Measurements from ENCODE around the genes RNF145, FABP6 and GABRG2.

DNA sequence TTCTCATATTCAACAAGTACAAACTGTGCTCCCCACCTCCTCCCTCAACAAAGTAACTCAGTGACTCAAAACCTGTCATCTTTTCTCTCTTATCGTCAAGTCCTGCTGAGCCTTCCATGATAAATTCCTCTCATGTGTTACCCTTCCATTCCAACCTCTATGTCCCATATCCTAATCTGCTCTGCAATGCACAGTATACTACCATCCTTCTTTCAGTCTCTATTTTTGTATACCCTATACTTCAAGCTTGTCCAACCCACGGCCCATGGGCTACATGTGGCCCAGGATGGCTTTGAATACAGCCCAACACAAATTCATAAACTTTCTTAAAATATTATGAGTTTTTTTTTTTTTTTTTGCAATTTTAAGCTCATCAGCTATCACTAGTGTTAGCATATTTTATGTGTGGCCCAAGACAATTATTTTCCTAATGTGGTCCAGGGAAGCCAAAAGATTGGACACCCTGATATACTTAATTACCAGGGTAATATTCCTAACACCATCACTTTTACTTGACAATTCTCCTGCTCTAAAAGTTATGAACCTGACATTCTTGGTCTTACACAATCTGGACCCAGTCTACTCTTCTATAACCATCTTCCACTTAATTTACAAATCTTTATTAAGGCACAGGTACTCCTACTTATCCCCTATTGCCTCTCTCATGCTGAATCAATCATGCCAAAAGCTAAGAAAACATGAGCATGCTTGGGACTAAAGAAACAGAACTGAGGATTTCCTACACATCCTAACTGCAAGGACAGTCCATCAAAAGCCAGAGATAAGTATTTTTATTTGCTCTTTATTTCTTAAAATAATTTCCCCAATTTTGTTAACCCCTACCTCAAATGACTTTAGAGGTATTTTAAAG lies 13.2 kb downstream of the RNF145 start:
- RRBS: no CpG with 5 or more reads among the region's 2 CpGs

GRCh38 chr5:159209488-159210142 lies at the start of gene RNF145:
TSS of gene RNF145 (minus strand) at chr5:159209553.
- RRBS: 5% methylated on average over 4 of the region's 57 CpGs

DNA sequence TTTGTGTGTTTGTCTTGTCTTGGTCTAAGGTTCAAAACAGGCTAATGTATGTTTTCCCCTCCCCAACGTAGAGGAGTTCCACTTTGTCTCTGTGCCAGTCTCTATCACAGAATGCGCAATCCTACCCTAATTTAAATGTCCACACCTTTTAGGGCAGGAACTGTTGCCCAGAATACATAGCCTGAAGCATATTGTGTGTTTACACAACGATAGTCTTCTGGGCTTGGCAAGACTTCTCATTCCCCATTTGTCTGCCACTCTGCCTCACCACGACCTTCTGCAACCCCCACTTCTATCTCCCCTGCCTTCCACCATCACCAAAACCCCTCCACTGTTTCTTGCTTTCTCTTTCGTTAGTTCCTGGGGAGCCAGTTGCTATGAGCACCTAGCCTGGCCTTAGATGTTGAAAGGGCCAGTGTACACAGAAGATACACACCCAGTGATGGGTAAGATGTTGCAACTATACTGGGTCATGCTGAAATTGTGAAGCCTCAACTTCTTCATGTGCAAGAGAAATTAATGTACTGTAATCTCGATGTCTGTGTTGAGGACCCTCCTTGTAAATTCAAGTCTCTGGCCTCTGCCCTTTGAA lies 886 bp upstream of the RNF145 start:
- RRBS: no CpG with 5 or more reads among the region's 6 CpGs

DNA sequence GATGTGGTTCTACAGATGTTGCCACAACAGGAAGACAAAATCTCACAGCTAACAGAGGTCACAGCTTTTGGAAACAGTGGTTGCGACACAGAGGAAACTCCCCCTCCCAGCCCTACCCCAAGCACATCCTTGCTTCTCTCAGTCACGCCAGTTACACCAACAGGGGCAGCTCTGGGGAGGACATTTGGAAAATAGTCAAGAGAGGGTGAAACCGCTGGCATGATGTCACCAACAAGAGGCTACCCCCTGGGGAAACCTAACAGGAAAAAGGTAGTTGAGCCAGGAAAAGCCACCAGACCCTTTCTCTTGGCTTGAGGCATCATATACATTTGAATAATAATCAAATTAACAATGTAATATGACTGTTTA lies 82.1 kb upstream of the IL12B start:
- RRBS: no CpG with 5 or more reads among the region's 3 CpGs

DNA sequence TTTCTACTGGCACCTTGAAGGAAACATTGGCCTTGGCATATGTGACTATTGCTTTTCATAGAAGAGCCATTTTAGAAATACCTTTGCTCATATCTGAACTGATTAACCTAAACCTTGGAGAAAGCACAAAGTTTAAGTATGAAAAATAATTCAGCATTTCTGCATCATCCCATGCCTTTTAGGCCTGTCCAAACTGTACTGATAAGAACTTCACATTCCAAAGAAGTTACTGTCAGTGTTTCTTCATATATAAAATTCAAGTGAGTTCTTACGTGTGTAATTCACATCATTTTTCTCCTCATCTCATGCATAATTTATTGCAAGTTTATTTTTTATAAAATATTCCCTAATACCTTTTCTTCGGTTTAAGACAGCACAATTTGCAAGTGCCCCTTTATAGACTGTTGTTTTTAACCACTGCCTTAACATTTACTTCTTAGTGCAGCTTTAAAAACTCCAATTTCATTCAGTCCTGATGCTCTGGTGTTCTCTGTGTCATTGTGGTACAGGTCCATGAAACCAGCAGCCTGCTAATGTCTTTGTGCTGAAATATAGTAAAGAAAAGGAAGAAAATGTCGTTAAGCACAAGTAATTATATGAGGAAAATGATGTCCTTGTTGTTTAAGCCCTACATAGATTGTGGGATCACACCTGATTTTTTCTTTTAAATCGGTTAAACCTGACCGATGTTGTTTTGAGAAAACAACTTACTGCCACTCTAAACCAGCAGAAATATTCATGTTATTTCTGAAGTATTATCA lies 41.4 kb downstream of the PWWP2A start:
- RRBS: no CpG with 5 or more reads among the region's 5 CpGs

DNA sequence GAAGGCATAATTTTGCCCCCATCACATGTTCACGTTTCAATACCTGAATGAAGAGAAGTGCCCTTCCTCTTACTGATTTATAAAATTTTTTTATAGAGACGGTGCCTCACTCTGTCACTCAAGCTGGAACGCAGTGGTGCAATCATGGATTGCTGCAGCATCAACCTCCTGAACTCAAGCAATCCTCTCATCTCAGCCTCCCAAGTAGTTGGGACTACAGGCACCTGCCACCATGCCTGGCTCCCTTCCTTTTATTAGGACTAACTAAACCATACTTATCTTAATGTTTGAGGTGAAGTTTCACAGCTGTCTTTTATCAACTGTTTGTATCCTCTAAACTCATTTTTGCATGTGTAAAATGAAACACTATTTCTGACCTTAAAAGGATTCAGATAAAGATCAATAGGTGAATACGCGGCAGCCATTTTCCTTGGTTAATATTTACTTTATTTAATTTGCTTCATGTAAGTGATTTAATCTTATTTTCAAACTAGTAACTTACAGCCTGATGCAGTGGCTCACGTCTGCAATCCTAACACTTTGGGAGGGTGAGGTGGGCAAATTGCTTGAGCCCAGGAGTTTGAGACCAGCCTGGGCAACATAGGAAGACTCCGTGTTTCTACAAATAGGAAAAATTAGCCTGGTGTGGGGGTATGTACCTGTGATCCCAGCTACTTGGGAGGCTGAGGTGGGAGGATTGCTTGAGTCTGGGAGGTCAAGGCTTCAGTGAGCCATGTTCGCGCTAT lies 22.5 kb downstream of the PWWP2A start:
- RRBS: no CpG with 5 or more reads among the region's 9 CpGs

GRCh38 chr5:160197175-160198272 lies 31.8 kb upstream of the FABP6 start:
- RRBS: no CpG with 5 or more reads among the region's 14 CpGs

GRCh38 chr5:160229032-160229593 lies at the start of gene FABP6:
TSS of gene FABP6 (plus strand) at chr5:160229506.
- RRBS: no CpG with 5 or more reads among the region's 7 CpGs

- RRBS: no CpG with 5 or more reads among the region's 15 CpGs
These were observed 31.5 kb downstream of the FABP6 start for GRCh38 chr5:160260691-160261395.

DNA sequence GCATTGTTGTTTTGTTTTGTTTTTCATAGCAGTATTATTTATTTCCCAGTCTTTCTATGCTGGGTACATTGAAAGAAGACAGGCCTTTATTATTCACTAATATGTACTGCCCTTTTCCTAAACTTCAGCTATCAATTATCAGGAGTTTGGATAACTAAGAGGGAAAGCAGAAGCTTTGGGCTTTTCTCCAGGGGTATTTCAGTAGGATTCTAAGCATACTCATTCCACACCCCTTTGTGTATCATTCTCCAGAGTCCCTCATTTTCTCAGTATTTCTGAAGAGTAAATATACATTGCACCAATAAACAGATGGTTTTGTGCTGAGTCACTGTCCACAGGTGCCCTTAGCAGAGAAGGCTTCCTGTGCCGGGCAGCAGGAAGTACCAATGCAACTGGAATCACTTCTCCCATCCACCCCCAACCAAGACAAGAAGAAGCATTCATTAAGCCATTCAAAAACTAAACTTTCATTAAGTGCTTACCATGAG lies 3.5 kb upstream of the CCNJL start:
- RRBS: no CpG with 5 or more reads among the region's 1 CpG

DNA sequence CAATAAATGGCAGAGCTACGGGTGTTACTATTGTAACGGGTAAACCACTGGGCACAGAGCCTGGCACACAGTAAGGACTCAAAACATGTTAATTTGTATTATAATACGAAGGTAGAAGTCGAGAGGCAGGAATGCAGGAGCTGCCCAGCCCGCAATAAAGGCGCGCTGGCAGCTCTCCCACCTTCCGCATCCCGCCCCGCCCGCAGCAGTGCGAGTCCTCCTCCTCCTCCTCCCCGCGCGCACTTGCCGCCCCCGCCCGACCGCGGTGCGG lies 259 bp downstream of the C1QTNF2 start:
- RRBS: no CpG with 5 or more reads among the region's 21 CpGs

GRCh38 chr5:162067658-162068329 lies at the start of gene GABRG2:
TSS of gene GABRG2 (plus strand) at chr5:162067773.
- RRBS: no CpG with 5 or more reads among the region's 20 CpGs

DNA sequence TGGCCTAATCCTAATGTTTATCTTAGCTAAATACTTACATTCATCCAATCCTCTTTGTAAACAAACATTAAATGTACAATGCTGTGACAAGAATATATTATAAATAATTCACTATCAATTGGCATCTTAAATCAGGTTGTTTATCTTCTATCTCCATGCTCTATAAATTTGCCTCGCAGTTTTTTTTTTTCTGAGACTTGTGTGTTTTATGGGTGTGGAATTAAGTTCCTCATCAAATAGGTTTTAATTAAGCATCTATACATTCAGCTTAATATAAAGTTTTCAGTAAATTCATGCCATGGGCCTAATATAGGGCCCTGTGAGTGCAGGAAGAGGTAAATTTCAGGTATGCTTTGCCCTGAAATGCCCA lies 90.6 kb downstream of the GABRG2 start:
- RRBS: no CpG with 5 or more reads among the region's 1 CpG

DNA sequence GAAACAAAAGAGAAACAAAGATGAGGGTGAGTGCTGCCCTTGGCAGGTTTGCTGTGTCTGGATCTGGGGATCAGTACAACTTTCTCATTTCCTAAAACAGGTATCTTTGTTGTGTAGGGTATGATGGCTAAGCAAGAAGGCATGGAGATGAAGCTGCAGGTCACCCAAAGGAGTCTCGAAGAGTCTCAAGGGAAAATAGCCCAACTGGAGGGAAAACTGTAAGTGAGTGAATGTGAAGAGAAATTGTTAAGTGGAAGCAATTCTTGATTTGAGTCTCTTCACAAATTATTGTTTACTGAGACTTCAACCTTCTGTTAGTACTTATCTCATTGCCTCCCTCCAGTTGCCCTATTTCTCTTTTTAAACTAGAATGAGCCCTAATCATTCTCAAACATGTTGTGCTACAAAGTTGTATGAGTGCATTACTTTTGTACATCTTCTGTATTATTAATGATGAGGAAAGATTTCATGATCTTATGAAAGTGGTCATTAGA lies 10.9 kb downstream of the HMMR start:
- RRBS: no CpG with 5 or more reads among the region's 1 CpG

GRCh38 chr5:163727115-163727519 lies 221.7 kb downstream of the MAT2B start:
- RRBS: no CpG with 5 or more reads among the region's 3 CpGs

DNA sequence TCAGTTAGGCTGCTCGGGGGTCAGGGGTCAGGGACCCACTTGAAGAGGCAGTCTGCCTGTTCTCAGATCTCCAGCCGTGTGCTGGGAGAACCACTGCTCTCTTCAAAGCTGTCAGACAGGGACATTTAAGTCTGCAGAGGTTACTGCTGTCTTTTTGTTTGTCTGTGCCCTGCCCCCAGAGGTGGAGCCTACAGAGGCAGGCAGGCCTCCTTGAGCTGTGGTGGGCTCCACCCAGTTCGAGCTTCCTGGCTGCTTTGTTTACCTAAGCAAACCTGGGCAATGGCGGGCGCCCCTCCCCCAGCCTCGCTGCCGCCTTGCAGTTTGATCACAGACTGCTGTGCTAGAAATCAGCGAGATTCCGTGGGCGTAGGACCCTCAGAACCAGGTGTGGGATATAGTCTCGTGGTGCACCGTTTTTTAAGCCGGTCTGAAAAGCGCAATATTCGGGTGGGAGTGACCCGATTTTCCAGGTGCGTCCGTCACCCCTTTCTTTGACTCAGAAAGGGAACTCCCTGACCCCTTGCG lies 833.8 kb upstream of the TENM2 start:
- RRBS: no CpG with 5 or more reads among the region's 19 CpGs

DNA sequence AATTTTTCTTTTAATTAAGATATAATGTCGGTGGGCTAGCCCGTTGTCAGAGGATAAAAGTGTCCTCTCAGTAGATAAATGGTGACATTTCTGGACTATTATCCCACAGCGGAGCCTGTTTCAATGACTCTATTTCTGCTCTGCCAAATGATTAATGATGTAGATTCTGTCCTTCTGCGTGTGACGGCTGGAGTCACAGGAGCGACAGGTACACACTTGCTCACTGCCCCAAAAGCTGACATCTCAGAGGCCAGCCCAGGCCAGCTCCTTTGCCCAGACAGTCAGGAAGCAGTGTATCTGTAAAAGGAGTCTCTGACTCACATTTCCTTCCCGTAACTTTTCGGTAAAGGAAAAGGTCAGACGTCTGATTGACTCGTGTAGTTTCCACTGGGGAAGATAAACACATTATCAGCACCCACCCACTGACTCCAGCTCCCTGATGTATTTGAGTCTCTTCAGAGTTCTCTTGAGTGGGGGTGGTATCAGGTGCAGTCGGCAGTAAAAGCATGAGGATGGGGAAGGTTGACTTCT lies 64.5 kb upstream of the WWC1 start:
- RRBS: no CpG with 5 or more reads among the region's 11 CpGs

GRCh38 chr5:168292289-168292718 lies 859 bp downstream of the WWC1 start:
- RRBS: 10% methylated on average over 15 of the region's 27 CpGs

DNA sequence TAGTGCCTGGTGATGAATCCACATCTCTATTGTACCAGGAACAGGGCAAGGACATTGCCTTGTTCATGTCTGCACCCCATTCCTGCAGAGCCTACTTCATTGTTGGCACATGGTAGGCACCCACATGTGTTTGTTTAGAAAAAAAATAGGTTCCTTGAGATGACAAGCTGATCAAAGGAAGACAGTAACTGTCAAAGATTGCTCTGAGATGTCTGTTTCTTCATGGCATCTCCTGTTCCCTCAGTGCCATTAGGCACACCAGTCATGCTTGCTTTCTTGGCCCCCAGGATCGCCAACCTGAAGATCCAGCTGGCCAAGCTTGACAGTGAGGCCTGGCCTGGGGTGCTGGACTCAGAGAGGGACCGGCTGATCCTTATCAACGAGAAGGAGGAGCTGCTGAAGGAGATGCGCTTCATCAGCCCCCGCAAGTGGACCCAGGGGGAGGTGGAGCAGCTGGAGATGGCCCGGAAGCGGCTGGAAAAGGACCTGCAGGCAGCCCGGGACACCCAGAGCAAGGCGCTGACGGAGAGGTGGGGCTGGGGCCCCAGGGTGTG lies 72.1 kb upstream of the RARS1 start:
- RRBS: 78% methylated on average over 6 of the region's 10 CpGs

DNA sequence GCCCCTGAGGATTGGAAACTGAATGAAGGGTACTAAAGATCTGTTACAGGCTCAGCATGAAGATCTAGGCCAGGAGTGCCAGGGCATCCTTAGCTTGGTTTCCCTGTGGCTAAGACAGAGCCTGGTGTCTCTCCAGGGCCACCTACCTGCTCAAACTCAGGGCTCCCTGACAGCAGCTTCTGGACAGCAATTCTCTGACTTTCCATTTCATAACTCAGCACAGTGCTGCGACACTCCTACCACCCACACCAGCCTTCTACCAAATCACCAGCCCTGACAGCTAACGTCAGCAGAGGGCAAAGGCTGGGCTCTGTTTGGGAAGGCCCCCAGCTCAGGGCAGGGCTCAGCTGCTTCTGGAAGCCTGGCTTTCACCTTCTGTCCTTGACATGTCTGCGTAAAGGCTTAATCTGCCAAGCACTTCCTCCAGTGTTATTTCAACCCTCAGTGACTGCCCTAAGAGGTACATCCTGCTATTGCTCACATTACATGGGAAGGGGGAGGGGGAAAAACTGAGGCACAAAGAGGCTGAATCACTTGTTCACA lies 102.4 kb upstream of the PANK3 start:
- RRBS: no CpG with 5 or more reads among the region's 3 CpGs

All from GM06990 (cell line).